Esophagus muscularis mucosa (tissue), 4 donors: ENCODE results near the gene YIPF4.

DNA sequence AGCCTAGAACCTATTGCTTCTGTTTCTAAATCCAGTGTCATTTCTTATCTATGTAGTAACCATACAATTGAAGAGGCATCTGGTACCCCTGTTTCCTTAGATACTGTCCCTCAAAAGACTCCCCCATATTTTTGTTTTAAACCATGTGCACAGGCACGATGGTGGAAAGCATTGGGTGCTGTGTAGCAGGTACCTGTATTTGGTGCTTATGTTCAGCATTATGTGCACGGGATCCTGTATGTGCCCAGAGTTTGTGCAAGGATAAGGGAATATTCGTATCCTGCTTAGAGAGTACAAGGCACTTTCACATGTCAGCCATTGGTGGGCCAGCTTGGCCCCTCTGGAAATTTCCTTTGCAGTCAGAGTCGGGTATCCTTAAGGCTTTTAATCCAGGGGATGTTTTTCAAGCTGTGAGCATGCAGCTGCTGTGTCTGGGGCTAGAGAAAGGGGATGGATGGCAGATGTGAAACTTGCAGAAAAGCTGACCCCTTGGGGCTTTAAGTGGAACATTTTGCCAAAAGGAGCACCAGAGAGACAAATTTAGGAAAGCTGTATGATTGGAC lies 2.1 kb downstream of the LBH start:
- PRO-cap: no peak
- RAMPAGE, long total RNA, 4 experiments: no peak in any of the 4 experiments

- PRO-cap: unidirectional peak, minus-strand start at chr2:30253115
- RAMPAGE, long total RNA, 4 experiments: no peak in any of the 4 experiments
These were observed 21.7 kb downstream of the LBH start for GRCh38 chr2:30252940-30253449.

GRCh38 chr2:30408925-30409599 lies 38.0 kb upstream of the LCLAT1 start:
- PRO-cap: no peak
- RAMPAGE, long total RNA, 4 experiments: no peak in any of the 4 experiments

DNA sequence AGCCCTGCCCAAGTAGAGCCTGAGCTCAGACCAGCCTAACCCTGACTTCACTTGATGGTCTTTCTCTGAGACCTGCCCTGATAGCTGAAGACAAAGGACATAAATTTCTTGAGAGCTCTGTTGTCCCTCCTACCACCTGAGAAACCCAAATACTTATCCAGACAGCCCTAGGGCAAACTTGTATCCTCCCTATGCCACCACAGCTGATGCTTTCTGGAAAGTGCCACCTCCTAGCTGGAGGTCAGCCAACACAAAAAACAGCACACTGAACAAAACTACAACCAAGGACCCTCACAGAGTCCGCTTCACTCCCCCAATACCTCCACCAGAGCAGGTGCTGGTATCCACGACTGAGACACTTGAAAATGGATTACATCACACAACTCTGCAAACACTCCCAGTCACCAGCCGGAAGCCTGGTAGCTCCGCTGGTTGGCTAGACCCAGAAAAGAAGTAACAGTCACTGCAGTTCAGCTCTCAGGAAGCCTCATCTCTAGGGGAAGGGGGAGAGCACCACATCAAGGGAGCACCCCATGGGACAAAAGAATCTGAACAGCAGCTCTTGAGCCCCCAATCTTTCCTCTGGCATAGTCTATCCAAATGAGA lies 175.3 kb downstream of the LCLAT1 start:
- PRO-cap: no peak
- RAMPAGE, long total RNA, 4 experiments: no peak in any of the 4 experiments

DNA sequence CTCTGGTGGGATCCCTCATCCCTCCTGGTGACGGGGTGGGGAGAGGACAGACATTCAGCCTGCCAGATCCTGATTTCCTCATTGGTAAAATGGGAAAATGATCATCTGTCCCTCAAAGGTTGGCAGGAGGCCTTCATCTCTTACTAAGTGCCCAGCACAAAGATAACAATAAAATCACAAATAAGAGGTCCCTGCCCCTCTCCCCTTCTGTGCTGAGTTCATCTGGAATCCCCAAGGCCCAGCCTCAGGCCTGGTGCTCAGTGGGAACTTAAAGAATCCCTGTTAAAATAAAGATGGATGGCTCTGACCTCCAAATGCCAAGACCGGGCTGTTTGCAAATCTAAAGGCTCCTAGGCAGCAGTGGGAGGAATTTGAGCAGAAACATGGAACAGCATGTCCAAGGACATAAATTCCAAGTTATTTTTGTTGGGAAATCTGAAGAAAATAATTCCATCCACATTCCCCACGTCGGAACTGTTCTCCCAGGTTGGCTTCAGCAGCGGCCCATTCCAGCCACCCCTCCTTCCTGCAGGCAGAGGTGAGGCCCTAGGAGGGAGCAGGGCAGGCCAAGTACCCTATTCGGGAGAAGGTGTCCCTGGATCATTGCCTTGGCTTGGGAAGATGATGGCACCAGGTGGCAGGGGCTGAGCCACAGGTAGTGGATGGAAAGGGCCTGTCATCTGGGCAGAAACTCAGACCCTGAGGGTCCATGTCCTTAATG lies 117.2 kb downstream of the CAPN13 start:
- PRO-cap: bidirectional peak, plus-strand start at position 507 of the sequence, minus-strand start at position 259 of the sequence
- RAMPAGE, long total RNA, 4 experiments: no peak in any of the 4 experiments

- PRO-cap: no peak
- RAMPAGE, long total RNA, 4 experiments: no peak in any of the 4 experiments
These were observed 30.0 kb downstream of the CAPN13 start for GRCh38 chr2:30777256-30777672.

GRCh38 chr2:31332490-31332948 lies 82.0 kb downstream of the XDH start:
- PRO-cap: no peak
- RAMPAGE, long total RNA, 4 experiments: no peak in any of the 4 experiments

- PRO-cap: no peak
- RAMPAGE, long total RNA, 4 experiments: no peak in any of the 4 experiments
These were observed 106.3 kb downstream of the MEMO1 start for GRCh38 chr2:31904522-31904889.

DNA sequence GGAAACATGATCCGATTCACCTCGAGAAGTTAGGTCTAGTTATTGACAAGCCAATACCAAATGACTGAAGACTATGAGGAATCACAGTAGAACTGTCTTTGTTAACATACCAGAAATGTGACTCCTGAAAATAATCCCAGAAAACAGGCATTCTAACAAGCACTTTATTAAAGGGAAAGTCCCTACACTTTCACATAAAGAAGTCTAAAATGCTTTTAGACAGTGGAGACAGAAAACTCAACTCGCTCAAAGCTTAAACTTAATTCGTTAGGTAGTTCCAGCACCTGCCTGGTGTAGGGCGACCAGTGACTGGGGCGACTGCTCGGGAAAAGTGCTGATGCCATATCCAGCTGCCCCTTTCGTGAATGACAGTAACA lies 1.9 kb downstream of the MEMO1 start:
- PRO-cap: no peak
- RAMPAGE, long total RNA, 4 experiments: no peak in any of the 4 experiments

DNA sequence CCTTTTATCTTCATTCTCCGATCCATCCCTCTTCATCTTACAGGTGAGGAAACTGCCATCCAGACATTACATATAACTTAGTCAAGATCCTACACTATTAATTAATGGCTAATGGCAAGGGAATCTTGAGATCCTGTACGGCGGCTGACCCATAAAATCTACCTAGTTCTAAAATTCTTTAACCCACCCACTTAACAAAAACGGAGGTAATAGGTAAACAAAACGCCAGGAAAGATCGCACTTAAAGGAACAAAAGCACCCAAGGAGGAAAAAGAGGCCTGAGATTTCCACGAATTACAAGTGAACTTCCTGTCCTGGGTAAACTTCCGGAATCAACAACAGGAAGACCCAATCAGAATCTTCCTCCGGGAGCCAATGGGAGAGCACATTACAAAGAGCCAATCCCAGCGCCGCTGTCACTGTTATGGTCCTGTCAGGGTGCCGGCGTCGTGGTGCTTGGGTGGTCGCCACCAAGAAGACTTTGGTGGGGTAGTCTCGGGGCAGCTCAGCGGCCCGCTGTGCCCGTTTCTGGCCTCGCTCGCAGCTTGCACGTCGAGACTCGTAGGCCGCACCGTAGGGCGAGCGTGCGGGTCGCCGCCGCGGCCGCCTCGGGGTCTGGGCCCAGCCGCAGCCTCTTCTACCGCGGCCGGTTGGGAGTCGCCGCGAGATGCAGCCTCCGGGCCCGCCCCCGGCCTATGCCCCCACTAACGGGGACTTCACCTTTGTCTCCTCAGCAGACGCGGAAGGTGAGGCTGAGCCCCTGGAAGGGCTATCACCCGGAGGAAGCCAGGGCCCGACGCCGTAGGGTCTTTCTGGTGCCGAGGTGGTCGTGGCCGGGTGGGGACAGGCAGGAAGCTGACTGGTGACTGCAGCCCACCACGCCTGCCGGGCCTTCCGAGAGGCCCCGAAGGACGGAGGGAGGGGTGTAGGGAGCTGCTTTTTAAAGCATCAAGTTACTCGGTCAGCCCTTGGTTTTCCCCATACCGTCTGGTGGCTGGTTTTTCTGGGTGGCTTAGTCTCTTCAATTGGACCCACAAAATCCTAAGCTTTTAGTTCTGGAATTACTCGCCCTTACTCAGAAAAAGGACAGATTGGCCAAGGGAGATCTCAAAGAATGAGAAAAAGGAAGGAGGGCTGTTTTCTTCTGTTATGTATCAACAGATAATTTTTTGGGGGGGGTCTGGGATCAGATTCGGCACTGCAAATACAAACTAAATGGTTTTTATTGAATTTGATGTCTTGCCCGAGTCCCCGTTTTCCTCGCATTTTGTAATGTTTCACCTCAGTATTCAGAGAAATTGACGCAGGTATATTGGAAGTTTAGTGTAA lies at the start of gene YIPF4:
Gene YIPF4, plus strand, starts transcription at position 416 of the 1,329 bp plus-strand sequence.
- PRO-cap: bidirectional peak, plus-strand start at position 422 of the sequence, minus-strand start at position 296 of the sequence
- RAMPAGE, long total RNA, 4 experiments: start-site peak on the plus strand in 3 of 4 experiments, centred at positions 432 to 440 of the sequence, 353 to 1,000 reads per replicate

GRCh38 chr2:32617780-32618351 lies 10.0 kb upstream of the TTC27 start:
- PRO-cap: no peak
- RAMPAGE, long total RNA, 4 experiments: no peak in any of the 4 experiments

GRCh38 chr2:32817294-32817770 lies 129.4 kb upstream of the LTBP1 start:
- PRO-cap: no peak
- RAMPAGE, long total RNA, 4 experiments: no peak in any of the 4 experiments

- PRO-cap: bidirectional peak, plus-strand start at chr2:33134605, minus-strand start at chr2:33134419; bidirectional peak, plus-strand start at chr2:33134871, minus-strand start at chr2:33134881
- RAMPAGE, long total RNA, 4 experiments: start-site peak on the plus strand in 3 of 4 experiments, at chr2:33134350-33134938 at its widest, 158 to 1,831 reads per replicate
These were observed 187.7 kb downstream of the LTBP1 start for GRCh38 chr2:33134096-33135210.

DNA sequence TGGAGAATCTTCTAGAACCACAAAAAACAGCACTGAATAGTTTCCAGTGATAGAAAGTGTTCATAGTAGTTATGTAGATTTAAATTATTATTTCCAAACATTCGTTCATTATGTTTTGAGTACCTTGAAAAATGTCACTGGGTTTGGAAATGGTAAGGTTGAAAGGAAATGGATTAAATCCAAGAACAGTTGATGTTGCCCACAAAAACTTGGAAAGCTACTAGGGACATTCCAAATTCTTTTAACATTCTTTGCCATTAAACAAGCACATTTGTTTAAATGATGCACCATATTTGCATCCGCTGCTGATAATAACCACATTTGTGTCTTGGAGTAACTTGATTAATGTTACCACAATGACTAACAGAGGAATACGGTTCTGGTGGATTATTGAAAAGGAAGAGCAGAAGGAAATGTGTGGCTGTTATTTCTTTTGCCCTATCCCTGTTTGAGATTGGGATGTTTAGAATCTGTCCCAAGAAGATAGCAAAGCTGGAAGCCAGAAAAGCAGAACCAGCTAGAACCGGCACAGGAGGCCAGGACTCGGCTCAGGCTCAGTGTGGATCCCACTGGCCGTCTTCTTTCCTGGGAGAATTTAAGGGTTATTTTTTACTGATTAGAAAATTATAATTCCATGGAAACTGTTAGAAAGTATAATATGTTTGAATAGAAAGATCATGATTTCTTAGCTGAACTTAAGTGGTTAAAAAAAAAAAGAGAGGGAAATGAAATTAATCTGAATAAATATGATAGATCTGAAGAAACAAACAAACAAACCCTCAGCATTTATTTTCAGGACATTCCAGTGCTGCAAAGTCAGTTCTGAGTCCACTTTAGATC lies 39.1 kb upstream of the RASGRP3 start:
- PRO-cap: no peak
- RAMPAGE, long total RNA, 4 experiments: no peak in any of the 4 experiments

DNA sequence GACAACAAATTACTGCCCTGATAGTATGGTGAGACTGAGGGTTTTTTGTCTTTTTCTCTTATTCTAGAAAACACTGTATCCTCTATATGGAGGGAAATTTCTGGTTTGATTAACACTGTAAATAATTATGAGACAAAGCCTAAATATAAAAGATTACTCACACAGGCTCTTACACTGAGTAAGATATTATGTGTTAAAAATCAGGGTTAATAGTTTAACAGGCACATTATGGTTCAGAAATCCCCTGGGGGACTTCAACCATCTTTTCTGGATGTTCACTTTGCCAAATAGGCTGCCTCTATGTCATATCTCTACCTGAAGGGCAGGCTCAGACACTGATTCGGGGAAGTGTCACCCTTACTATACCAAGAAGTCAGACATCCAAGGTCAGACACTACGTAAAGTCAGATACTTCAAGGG lies 1.2 kb upstream of the RASGRP3 start:
- PRO-cap: no peak
- RAMPAGE, long total RNA, 4 experiments: no peak in any of the 4 experiments

- PRO-cap: no peak
- RAMPAGE, long total RNA, 4 experiments: no peak in any of the 4 experiments
These were observed 40.5 kb downstream of the FAM98A start for GRCh38 chr2:33558581-33559096.

- PRO-cap: no peak
- RAMPAGE, long total RNA, 4 experiments: no peak in any of the 4 experiments
These were observed 11.7 kb downstream of the CRIM1 start for GRCh38 chr2:36367228-36367825.

- PRO-cap: no peak
- RAMPAGE, long total RNA, 4 experiments: no peak in any of the 4 experiments
These were observed 56.3 kb downstream of the CRIM1 start for GRCh38 chr2:36411767-36412395.

DNA sequence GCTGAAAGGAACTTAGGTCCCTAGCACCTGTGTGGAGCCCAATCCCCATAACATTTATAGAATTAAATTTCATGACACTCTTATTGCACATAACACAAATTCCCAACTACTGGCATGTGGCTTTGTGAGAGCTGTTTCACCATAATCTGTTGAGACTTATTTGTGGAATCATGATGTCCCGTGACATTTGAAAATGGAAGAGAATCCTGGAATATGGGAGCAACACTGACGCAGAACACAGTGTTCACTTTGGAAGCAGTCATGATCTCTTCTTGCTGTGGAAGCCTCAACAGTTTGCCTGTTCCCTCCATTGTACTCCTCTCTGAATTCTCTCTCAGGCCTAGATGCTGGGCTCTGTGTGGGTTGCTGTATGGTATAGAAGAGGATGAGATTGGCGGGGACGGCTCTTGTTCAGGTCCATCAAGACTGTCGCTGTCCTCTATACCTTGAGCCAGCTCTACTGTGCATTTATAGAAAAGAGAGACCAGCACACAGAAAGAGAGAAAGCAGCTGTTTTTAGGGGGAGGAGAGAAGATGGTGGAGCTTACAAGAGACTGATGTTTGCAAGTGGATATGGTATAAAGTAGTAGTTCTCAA lies 73.6 kb downstream of the CRIM1 start:
- PRO-cap: unidirectional peak, plus-strand start at position 262 of the sequence
- RAMPAGE, long total RNA, 4 experiments: no peak in any of the 4 experiments

- PRO-cap: no peak
- RAMPAGE, long total RNA, 4 experiments: no peak in any of the 4 experiments
These were observed 117.5 kb downstream of the CRIM1 start for GRCh38 chr2:36472987-36473580.